ENCODE data around the genes BHLHA15 and ZNF394.

- PRO-cap: no peak
- RAMPAGE, long total RNA, 4 experiments: no peak in any of the 4 experiments
Measured at GRCh38 chr7:98174333-98174889, 36.8 kb upstream of the BHLHA15 start.

GRCh38 chr7:98178241-98178806 lies 32.9 kb upstream of the BHLHA15 start:
- PRO-cap: no peak
- RAMPAGE, long total RNA, 4 experiments: no peak in any of the 4 experiments

DNA sequence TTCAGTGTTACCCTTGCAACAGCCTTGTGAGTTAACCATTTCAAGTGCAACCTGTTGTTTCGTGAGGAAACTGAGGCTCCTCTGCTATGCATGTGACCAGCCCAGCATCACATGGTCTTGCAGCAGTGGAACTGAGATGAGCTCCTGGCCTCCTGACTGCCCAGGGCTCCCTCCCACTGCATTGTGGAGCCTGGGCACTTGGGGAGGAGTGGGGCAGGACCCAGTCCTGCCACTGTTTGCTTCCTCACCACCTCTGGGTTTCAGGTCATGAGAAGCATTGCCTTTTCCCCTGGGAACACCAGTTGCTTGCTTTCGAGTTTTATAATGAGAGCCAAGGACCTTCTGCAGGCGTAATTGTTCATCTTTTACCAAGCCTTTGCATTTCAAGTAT lies 32.4 kb upstream of the BHLHA15 start:
- PRO-cap: no peak
- RAMPAGE, long total RNA, 4 experiments: no peak in any of the 4 experiments

DNA sequence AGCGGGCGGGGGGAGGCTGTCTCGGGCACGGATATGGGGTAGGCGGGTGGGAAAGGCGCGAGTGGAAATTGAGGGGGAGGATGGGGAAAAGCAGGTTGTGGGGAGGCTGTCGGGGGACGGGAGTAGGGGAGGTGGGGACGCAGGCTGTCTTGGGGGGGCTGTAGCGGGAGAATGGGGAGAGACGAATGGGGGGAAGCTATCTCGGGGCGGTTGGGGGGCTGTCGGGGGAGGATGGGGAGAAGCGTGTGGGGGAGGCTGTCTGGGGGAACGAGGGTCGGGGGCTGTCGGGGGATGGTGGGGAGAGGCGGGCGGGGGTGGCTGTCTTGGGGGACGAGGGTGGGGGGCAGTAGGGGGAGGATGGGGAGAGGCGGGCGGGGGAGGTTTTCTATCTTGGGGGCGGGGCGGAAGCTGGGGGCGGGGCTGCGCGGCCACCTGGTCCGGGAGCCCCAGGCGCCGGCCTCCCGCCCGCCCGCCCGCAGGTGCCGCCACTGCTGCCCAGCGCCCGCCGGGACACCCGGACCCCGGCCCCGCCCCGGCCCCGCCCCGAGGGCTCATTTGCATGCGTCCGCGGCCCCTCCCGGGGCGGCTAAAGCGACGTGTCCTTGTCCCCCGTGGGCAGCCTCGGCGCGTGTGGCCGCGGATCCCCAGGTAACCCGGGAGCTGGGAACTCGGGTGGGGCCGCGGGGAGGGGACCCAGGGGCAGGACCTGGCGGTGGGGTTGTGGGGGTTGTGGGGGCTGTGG lies at the start of gene BHLHA15:
TSS of gene BHLHA15 (plus strand) at position 589 of the 742 bp plus-strand sequence.
- PRO-cap: no peak
- RAMPAGE, long total RNA, 4 experiments: no peak in any of the 4 experiments

DNA sequence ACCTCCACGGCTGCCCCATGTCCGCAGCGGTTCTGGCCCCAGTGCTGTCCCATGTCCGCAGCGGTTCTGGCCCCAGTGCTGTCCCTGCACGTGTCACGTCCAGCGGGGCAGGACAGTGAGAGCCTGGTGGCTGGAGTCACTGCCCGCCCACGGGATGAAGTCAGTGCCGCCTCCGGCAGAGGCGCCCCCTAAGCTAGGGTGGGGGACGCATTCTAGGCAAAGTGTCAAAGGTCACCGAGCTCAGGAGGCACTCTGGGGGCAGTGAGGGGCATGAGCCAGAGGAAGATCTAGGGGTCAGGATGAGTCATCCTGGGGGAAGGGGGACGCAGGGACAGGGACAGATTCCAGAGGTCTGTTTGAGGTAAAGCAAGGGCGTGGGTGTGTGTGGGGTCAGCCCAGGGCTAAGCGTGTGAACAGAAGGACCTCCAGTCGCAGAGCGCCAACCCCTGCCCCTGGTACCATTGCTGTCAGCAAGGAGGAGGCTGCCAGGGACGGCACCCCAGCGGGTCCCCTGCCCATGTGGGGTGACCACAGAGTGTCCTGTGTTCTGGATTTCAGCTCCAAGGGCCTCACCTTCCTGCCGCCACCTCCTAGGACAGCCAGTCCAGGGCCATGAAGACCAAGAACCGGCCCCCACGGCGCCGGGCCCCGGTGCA lies 587 bp downstream of the BHLHA15 start:
- PRO-cap: no peak
- RAMPAGE, long total RNA, 4 experiments: no peak in any of the 4 experiments

GRCh38 chr7:98387764-98388185 lies 13.1 kb downstream of the BAIAP2L1 start:
- PRO-cap: no peak
- RAMPAGE, long total RNA, 4 experiments: no peak in any of the 4 experiments

- PRO-cap: no peak
- RAMPAGE, long total RNA, 4 experiments: no peak in any of the 4 experiments
Measured at GRCh38 chr7:98419742-98420003, 18.8 kb upstream of the BAIAP2L1 start.

GRCh38 chr7:98565266-98565608 lies 51.8 kb upstream of the NPTX2 start:
- PRO-cap: no peak
- RAMPAGE, long total RNA, 4 experiments: no peak in any of the 4 experiments

- PRO-cap: no peak
- RAMPAGE, long total RNA, 4 experiments: no peak in any of the 4 experiments
Measured at GRCh38 chr7:98867096-98867960, 2.5 kb downstream of the TMEM130 start.

GRCh38 chr7:98930362-98931914 lies 52.6 kb downstream of the TRRAP start:
- PRO-cap: no peak
- RAMPAGE, long total RNA, 4 experiments: no peak in any of the 4 experiments

DNA sequence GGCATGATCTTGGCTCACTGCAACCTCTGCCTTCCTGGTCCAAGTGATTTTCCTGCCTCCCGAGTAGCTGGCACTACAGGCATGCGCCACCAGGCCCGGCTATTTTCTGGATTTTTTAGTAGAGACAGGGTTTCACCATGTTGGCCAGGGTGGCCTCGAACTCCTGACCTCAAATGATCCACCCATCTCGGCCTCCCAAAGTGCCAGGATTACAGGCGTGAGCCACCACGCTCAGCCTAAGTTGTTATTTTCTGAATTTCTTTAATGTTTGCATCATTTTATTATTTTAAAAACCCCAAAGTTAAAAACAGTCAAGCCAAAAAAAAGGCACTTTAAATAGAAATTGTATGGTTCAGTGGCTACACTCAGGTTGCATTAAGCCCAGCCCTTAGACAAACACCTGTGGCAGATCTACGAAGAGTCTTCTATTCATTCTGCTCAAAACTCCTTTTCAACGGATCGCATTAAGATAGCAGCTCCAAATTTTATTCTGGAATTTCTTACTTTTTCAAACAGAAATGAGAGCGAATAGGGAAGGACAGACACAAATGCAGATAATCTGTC lies 101.5 kb downstream of the SMURF1 start:
- PRO-cap: no peak
- RAMPAGE, long total RNA, 4 experiments: no peak in any of the 4 experiments

DNA sequence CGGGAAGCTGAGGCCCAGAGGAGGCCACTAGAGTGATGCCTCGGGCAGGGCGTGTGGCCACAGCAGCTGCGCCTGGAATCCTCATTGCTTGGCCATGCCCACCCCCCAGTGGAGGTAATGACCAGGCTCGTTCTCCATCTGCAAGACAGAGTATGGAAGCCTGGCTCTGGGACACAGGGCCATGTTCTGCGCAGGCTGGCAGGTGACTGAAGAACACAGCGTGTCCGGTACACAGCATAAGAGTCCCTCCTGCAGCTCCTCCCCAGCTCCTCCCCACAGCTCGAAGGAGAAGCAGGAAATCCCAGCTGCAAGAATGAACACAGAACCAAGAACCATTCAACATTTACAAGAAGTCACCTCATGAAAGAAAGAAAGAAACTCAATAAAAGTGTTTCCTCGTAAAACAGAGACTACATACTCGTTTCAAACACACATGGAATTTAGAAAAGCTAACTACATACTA lies 64.8 kb downstream of the SMURF1 start:
- PRO-cap: no peak
- RAMPAGE, long total RNA, 4 experiments: no peak in any of the 4 experiments

- PRO-cap: no peak
- RAMPAGE, long total RNA, 4 experiments: no peak in any of the 4 experiments
Measured at GRCh38 chr7:99351635-99352356, 22.7 kb upstream of the ARPC1B start.

DNA sequence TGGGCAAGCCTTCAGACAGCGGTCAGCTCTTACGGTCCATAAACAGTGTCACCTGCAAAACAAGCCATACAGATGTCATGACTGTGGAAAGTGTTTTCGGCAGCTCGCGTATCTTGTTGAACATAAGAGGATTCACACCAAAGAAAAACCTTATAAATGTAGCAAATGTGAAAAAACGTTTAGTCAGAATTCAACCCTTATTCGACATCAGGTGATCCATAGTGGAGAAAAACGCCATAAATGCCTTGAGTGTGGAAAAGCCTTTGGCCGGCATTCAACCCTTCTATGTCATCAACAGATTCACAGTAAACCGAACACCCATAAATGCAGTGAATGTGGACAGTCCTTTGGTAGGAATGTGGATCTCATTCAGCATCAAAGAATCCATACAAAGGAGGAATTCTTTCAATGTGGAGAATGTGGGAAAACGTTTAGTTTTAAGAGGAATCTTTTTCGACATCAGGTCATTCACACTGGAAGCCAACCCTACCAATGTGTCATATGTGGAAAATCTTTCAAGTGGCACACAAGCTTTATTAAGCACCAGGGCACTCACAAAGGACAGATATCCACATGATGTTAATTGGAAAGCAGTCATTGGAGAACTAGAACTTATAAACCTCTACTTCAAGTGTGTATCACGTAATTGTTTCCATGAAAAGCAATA lies 13.0 kb downstream of the ZNF394 start:
- PRO-cap: no peak
- RAMPAGE, long total RNA, 4 experiments: no peak in any of the 4 experiments

GRCh38 chr7:99500203-99500504 lies at the start of gene ZNF394:
TSS of gene ZNF394 (minus strand) at chr7:99500281.
- PRO-cap: bidirectional peak, plus-strand start at chr7:99500430, minus-strand start at chr7:99500297
- RAMPAGE, long total RNA, 4 experiments: start-site peak on the plus strand in 2 of 4 experiments, at chr7:99500366-99500445 at its widest, 7 to 16 reads per replicate; start-site peak on the minus strand in 4 of 4 experiments, at chr7:99500240-99500311 at its widest, 18 to 43 reads per replicate

GRCh38 chr7:99565681-99566833 lies 7.6 kb downstream of the ZNF655 start:
- PRO-cap: no peak
- RAMPAGE, long total RNA, 4 experiments: no peak in any of the 4 experiments

DNA sequence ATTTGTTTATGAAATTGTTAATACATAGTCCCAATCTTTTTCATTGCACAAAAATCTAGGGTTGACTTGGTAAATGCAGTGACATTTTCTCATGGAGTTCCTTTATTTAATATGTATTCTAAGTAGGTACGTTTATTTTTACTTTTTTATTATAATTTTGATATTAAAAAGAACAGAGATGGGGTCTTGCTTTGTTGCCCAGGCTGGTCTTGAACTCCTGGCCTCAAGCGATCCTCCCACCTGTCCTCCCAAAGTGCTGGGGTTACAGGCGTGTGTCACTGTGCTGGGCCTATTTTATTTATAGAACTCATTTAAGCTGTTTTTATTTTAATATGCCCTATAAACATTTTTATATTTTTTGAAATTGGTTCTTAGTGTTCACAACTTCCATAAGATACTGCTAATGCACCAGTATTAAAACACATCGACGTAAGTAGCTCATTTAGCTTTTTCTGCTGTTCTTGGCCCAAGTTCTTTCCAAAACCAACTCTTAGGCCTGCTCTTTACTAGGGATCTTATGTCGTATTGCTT lies 15.9 kb downstream of the ZNF655 start:
- PRO-cap: no peak
- RAMPAGE, long total RNA, 4 experiments: no peak in any of the 4 experiments

DNA sequence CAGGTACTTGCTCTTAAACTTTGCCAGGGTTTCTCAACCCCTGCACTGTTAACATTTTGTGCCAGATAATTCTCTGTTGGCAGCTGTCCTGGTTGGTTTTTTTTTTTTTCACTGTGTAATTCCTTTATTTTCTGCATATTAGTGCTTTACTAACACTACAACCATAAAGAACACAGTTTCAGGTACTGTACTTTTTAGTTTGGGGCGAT lies 18.2 kb downstream of the ZSCAN25 start:
- PRO-cap: no peak
- RAMPAGE, long total RNA, 4 experiments: no peak in any of the 4 experiments

- PRO-cap: no peak
- RAMPAGE, long total RNA, 4 experiments: no peak in any of the 4 experiments
Measured at GRCh38 chr7:99693238-99694087, 13.7 kb upstream of the CYP3A5 start.

GRCh38 chr7:99823014-99823405 lies 4.8 kb upstream of the CYP3A43 start:
- PRO-cap: no peak
- RAMPAGE, long total RNA, 4 experiments: no peak in any of the 4 experiments